Ileum (tissue), 1 donor: ENCODE results near the gene SCYGR7.

- PRO-cap = no peak
These were observed 322.3 kb downstream of the IRS1 start for GRCh38 chr2:226477201-226477789.

- PRO-cap = no peak
These were observed 168.5 kb downstream of the IRS1 start for GRCh38 chr2:226631146-226631556.

GRCh38 chr2:226855127-226855326, 19.2 kb downstream of the RHBDD1 start:
- PRO-cap = no peak

DNA sequence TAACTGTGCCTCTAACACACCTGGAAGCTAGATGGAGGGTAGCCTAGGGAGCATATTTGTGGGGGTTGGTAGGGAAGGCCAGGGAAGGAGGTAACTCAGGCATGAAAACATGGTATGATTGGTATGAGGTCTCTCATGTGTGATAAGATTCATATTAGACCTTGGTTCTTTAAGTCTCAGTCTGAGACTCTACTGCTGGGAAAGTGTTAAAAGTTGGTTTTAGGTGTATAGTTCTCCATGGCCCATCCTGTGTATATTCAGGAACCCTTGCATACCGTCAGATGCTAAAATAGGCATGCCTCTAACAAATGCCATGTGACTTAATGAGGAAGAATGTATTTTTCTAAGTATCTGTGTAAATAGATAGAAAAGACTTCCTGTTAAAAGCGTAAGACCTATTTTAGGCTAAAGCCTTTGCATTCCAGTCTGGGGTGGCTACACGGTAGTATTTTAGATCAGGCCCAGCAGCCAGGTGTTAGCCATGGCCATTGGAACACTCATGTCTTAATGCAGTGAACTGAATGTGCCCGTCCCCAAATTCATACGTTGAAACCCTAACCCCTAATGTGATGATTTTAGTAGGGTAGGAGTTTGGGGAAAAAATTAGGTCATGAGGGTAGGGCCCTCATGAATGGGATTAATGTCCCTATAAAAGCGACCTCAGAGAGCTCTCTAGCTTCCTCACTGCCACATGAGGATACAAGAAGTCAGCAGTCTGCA, 73.3 kb downstream of the RHBDD1 start:
- PRO-cap = no peak

DNA sequence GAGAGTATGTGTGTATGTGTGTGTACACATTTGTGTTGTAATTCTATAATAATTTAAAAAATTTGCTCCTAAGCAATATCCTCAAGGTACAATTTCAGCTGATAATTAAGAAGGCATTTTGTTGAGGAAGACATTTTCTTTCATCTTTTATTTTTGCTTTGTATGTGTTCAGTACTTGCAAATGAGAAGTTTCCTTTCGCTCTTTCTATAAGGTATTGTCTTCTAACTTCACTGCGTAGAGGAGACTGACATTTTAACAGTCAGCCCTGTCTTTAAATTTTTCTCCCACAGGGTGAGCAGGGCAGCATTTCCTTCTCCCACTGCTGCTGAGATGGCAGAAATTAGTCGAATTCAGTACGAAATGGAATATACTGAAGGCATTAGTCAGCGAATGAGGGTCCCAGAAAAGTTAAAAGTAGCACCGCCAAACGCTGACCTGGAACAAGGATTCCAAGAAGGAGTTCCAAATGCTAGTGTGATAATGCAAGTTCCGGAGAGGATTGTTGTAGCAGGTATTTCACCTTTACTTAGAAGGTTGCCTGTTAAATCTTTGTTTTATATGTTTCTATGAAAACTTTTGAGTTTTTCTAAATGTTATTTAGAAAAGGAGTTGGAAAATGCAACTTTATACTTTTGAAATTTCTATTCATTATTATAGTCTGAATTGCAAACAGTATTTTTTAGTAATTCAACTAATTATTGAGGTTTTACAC, 5.4 kb downstream of the MFF start:
- PRO-cap = no peak

DNA sequence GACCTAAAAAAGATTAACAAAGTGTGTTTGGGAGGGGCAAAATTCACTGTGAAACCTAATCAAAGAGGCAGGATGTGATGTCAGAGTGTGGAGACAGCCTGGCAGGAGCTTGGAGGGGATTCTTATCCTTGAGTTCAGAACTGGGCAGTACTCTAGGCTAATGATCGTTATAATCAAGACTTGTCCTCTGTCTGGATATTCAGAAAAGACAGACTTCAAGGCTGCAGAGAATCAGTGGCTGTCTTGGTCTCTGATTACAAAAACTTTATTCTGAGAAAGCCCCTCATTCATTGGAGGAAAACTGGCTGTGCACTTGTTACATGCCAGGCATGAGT, 18.6 kb upstream of the SCYGR1 start:
- PRO-cap = unidirectional peak, plus-strand start at position 80 of the sequence

GRCh38 chr2:227413040-227413704, 25.4 kb upstream of the SCYGR1 start:
- PRO-cap = no peak

DNA sequence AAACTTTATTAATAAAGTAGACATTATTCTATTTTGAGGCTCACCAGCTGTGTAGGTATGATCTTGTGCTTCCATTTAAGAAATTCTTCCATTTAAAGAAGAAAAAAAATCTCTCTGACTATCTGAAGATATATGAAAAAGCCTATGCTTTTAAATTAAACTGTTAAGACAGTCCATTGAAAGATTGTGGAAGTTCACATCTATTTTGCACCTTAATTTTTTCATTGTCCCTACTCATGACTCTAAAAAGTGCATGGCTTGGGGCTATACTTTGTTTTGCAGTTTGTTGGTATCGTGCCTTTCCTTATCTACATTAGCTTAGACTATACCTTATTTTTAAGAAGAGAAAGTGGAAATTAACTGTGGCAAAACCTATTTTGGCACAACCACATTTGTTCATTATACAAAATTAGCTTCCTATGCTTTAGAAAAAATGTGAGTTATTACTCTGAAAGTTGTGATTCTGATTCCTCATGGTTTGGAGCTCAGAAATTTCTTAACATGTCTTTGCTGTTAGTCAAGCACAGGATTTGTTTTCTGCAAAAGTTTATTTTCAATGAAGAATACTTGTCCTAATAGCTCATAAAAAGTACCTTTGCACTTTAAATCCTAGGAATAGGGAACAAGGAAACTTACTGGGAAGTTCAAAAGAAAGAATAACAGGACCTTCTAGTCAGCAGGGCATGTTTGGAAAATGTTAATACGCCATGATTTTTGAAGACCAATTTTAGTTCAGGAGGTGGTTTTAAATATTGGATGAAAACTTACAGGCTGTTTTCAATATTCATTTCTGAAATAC, 38.2 kb upstream of the SCYGR2 start:
- PRO-cap = no peak

DNA sequence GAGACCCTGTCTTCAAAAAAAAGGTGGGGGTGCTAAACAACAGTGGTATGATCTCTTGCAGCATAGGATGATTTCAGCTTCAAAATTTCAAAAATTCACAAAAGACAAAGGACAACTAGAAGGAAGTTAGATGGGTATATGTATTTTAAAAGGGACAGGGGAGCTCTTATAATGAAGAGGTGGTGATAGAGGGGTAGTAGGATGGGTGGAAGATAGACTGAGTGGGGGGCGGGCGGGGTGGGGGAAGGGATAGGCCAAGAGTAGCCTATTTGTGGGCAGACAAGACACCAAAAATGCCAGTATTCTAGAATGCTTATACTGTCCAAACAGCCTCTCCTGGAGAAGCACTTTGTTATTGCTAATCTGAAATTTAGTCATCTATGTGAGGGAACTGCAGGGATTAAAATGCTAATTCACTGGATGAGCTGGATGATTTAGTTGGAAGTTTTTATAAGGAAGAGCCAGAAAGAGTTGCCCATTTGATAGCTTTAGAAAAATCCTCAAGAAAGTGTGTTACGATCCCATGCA, 30.8 kb upstream of the SCYGR2 start:
- PRO-cap = no peak

- PRO-cap = no peak
These were observed 1.4 kb downstream of the SLC19A3 start for GRCh38 chr2:227716363-227716905.

DNA sequence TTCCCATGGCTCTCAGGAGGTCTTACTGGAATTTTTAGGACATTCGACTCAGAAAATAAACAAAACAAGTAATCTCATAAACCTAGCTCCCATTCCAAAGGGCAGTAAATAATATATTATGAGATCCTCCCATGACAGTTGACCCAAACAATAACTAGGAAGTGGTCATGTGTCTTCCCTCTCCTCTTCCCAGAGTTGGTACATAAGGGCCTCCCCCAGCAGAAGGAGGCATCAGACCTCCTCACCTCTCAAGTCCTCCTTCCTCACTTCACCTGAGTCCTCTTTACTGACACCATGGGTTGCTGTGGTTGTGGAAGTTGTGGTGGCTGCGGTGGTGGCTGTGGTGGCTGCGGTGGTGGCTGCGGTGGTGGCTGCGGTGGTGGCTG, at the start of gene SCYGR7:
SCYGR7 (plus strand) TSS at position 295 of the 386 bp plus-strand sequence.
- PRO-cap = no peak

GRCh38 chr2:227816499-227817083, 2.9 kb downstream of the CCL20 start:
- PRO-cap = no peak

GRCh38 chr2:227888351-227888779, 16.9 kb downstream of the DAW1 start:
- PRO-cap = no peak

GRCh38 chr2:228771735-228772303, 499.3 kb downstream of the PID1 start:
- PRO-cap = no peak

DNA sequence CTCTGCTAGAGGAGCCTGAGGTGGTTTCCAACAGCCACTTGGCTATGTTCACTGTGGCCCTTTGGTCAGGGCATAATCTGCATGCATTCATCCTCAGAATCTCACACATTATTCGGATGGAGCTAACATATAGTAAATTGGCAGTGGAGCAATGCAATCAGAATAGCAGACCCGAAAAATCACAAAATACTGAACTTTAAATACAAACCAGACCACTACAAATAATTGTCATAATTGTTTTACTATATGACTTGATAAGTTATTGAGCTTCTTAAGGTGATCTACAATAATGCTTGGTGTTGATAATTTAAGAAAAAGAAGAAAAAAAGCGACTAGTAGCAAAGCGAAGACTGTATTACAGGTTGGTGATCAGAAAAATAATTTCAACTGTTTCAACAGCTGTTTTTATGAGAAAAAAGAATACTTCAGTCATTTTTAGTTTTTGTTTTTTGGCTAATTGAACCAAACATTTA, 253.8 kb downstream of the PID1 start:
- PRO-cap = no peak

GRCh38 chr2:229153077-229153746, 117.9 kb downstream of the PID1 start:
- PRO-cap = unidirectional peak, plus-strand start at chr2:229153499

- PRO-cap = no peak
These were observed 111.2 kb downstream of the PID1 start for GRCh38 chr2:229159937-229160333.

DNA sequence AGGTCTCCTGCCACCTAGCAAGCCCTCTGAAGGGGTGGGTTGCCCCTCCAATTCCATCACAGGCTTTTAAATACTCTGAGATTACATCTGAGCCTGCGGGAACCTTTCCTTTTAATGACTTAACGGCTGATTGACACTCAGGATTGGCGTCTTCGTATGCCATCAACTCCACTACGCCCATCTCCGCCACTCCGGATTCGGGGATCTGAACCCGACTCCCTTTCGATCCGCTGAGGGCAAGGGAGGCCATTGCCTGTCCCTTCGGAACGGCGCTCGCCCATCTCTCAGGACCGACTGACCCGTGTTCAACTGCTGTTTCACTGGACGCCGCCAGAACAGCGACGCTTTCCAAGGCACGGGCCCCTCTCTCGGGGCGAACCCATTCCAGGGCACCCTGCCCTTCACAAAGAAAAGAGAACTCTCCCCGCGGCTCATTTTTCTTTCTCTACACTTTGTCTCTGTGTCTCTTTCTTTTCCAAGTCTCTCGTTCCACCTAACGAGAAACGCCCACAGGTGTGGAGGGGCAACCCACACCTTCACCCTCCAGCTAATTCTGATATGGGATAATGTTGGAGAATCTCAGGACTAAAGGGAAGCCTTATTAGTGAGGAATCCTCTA, 90.4 kb downstream of the PID1 start:
- PRO-cap = no peak

- PRO-cap = no peak
These were observed 26.2 kb upstream of the PID1 start for GRCh38 chr2:229297283-229297782.

- PRO-cap = no peak
These were observed 29.2 kb upstream of the PID1 start for GRCh38 chr2:229300358-229300712.